A172 (cell line): ENCODE data around the gene MROH9.

DNA sequence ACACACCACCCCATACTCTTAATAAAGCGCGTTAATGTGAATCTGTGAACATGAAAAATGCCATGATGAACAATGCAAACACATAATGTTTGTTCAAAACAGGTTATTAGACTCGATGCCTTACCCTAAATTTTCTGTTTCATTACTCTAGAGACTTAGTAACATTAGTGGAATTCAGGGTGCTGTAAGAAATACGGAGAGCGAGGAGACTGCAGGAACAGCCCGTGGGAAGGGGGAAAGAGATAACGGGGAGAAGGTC lies 319 bp downstream of the NME7 start:
- RAMPAGE, long total RNA = no peak

GRCh38 chr1:169781371-169781690 lies 13.4 kb downstream of the METTL18 start:
- RAMPAGE, long total RNA = no peak

GRCh38 chr1:169915188-169915736 lies 21.6 kb upstream of the SCYL3 start:
- RAMPAGE, long total RNA = no peak

GRCh38 chr1:170538019-170538731 lies 6.2 kb downstream of the GORAB start:
- RAMPAGE, long total RNA = no peak

DNA sequence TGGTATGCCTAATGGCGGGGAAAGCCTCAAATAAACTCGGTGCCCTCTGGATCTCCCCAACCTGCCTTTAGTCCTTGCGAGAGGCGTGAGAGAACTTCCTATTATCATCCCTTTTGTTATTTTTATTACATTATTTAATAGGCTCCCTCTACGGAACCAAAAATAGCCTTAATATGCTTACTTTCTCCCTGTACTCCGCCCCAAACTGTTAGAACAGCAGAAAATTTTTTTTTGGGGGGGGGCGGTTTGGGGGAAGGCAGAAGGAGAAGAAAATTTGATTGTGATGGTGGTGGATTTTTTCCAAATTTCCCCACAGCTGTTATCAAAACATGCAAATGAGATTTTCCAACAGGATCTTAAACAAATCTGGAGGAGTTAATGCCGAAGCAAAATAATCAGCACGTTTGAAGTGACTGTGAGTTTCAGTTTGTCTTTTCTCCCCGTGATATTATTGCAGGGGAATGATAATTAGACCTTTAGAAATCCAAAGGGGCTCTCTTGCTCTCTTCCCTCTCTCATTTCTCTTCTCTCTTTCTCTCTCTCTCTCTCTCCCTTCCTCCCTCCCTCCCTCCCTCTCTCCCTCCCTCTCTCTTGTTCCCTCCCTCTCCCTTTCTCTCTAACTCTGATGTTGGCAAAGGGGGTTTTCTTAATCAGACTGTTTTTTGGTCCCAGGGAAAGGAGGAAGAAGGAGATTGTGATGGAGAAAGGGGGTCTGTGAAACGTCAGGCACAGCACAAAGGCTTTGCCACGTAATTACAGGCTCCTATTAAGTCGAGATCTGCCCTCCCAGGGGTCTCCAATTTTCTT lies 1.2 kb upstream of the PRRX1 start:
- RAMPAGE, long total RNA = no peak

DNA sequence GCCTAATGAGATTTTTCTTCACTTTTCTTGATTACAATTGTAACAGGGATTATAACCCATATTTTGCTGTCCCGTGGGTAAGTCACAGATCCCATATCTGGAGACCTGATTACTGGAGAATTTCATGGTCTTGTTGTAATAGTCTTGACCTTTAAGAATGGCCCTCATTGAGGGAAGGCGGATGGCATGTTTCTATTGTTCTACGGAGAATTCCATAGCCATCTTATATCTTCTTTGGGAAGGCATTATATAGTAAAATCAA lies 61.9 kb downstream of the PRRX1 start:
- RAMPAGE, long total RNA = no peak

GRCh38 chr1:170730064-170730618 lies 66.2 kb downstream of the PRRX1 start:
- RAMPAGE, long total RNA = no peak

- RAMPAGE, long total RNA = no peak
Observed at GRCh38 chr1:170935199-170935730, at the start of gene MROH9. Gene MROH9, plus strand, starts transcription at chr1:170935534.

DNA sequence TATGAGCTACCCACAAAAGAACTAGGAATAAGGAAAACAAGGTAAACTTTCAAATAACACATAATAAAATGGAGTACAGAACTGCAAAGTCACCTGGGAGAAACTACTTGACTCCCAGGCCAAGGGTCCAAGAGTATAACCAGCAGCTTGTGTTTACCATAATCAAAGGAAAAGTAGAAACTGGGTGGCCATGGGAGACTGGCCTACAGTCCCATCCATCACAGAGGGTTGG lies 227 bp upstream of the FMO3 start:
- RAMPAGE, long total RNA = no peak

DNA sequence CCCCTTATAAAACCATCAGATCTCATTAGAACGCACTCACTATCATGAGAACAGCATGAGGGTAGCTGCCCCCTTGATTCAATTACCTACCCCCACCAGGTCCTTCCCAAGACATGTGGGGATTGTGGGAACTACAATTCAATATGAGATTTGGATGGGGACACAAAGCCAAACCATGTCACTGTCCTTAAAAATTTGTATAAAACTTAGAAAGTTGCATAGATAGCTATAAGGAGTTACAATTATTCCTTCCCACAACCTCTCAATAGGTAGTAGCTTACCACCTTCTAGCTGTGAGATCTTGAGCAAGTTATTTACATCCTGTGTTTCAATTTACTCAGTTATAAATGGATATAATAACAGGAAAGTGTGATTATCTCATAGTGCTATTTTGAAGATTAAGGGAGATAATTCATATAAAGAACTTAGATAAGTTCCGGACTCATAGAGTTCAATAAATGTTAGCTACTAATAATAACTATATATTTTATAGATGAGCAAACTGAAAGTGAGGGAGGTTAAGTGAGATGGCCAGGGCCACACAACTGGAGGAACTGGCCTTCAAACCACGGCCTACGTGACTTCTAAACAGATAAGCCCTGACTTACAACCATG lies 1.6 kb downstream of the FMO2 start:
- RAMPAGE, long total RNA = no peak

- RAMPAGE, long total RNA = no peak
Observed at GRCh38 chr1:171321581-171322206, 7.7 kb downstream of the FMO4 start.

GRCh38 chr1:171373459-171374211 lies 59.7 kb downstream of the FMO4 start:
- RAMPAGE, long total RNA = no peak

GRCh38 chr1:171431550-171432535 lies 53.5 kb upstream of the PRRC2C start:
- RAMPAGE, long total RNA = no peak

DNA sequence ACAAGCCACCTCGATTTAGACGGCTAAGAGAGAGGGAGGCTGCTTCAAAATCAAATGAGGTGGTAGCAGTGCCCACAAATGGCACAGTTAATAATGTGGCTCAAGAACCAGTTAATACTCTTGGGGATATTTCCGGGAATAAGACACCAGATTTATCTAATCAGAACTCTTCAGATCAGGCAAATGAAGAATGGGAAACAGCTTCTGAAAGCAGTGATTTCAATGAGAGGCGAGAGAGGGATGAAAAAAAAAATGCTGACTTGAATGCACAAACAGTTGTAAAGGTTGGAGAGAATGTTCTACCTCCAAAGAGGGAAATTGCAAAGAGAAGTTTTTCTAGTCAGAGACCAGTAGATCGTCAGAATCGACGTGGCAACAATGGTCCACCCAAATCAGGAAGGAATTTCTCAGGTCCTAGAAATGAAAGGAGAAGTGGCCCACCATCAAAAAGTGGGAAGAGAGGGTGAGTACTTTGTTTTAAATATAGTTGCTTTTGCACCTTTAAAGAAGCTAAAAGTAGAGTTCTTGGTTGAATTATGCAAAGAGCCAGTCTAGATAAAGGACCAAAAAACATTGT lies 56.5 kb downstream of the PRRC2C start:
- RAMPAGE, long total RNA = no peak

DNA sequence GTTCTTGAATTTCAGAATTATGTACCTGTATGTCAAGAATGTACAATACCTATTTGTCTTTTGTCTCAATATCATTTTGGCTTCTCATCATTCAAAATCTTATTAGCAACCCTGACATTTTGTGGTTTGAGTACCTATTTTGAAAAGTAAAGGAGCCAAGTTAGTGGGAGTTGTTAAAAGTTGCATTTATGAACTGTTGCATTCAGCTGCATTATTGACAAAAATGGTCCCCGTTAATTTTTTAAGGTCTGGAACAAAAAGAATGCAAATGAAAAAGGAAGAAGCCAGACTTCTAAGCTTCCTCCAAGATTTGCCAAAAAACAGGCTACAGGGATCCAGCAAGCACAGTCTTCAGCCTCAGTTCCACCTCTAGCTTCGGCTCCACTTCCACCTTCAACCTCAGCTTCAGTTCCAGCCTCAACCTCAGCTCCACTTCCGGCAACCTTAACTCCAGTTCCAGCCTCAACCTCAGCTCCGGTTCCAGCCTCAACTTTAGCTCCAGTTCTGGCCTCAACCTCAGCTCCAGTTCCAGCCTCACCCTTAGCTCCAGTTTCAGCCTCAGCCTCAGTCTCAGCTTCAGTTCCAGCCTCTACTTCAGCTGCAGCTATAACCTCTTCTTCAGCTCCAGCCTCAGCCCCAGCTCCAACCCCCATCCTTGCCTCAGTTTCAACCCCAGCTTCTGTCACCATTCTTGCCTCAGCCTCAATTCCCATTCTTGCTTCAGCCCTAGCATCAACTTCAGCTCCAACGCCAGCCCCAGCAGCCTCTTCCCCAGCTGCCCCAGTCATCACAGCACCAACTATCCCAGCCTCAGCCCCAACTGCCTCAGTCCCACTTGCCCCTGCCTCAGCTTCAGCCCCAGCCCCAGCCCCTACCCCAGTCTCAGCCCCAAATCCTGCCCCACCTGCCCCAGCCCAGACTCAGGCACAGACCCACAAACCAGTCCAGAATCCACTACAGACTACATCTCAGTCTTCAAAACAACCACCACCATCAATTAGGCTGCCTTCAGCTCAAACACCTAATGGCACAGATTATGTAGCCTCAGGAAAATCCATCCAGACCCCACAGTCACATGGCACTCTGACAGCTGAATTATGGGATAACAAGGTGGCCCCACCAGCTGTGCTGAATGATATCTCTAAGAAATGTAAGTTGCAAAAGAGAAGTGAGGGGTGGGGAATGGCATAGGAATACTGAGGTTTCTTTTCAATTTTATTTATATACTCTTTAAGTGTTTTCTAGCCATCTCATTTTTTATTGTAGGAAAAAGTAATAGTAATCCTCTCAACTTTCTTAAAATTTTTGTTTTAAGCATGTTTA lies 64.6 kb upstream of the MYOCOS start:
- RAMPAGE, long total RNA = no peak

GRCh38 chr1:171663170-171663697 lies 10.7 kb upstream of the MYOC start:
- RAMPAGE, long total RNA = no peak

DNA sequence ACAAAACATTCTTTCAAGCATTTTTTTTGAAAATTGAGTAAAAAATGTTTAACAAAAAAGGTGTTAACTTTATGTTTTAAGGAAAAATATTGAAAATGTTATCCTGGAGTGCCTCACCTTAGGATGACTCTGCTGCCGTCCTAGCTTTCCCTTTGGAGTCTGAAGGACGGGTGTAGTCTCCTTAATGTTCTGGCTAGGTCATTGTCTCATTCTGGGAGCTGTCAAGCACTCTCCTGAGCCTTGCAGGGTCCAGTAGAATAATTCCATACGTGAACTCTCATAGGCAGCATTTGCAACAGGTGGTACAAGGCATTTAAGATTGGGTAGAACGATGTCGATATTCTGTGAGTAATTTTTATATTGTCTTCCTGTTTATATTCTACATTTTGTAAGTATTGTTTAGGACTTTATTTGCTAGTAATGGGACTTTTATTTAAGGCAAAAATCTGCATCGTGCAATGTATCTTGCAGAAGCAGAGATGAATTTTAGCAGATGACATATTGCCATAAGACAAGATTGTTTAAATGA lies 283.5 kb upstream of the C1orf105 start:
- RAMPAGE, long total RNA = no peak

GRCh38 chr1:172180949-172181179 lies 239.6 kb upstream of the C1orf105 start:
- RAMPAGE, long total RNA = no peak

DNA sequence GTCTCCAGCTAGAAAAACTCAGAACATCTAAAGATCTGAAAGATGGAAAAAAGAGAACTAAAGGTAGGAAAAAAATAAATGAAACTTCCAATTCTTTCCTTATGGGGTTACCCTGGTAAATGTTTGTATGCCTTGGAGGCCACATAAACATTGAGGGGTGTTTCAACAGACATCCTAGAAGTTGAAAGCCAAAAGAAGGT lies 259 bp downstream of the C1orf105 start:
- RAMPAGE, long total RNA = no peak

- RAMPAGE, long total RNA = no peak
Observed at GRCh38 chr1:172449910-172450462, 6.1 kb upstream of the PIGC start.